Astrocyte (in vitro differentiated cells and primary cell): ENCODE data around the genes GPRIN3, GRID2 and HPGDS.

- PRO-cap: no peak
- RRBS, 2 experiments: no CpG with 5 or more reads among the region's 4 CpGs
These were observed 118.8 kb upstream of the NAP1L5 start for GRCh38 chr4:88816458-88816894.

GRCh38 chr4:89157496-89158197, 46.3 kb downstream of the TIGD2 start:
- PRO-cap: no peak
- RRBS, 2 experiments: no CpG with 5 or more reads among the region's 7 CpGs

GRCh38 chr4:89196080-89196688, 84.9 kb downstream of the TIGD2 start:
- PRO-cap: no peak
- RRBS, 2 experiments: no CpG with 5 or more reads among the region's 2 CpGs

GRCh38 chr4:89249366-89249611, 58.3 kb downstream of the GPRIN3 start:
- PRO-cap: no peak
- RRBS, 2 experiments: no CpG with 5 or more reads among the region's 1 CpG

- PRO-cap: no peak
- RRBS, 2 experiments: no CpG with 5 or more reads among the region's 10 CpGs
These were observed 33.1 kb downstream of the GPRIN3 start for GRCh38 chr4:89274173-89275197.

DNA sequence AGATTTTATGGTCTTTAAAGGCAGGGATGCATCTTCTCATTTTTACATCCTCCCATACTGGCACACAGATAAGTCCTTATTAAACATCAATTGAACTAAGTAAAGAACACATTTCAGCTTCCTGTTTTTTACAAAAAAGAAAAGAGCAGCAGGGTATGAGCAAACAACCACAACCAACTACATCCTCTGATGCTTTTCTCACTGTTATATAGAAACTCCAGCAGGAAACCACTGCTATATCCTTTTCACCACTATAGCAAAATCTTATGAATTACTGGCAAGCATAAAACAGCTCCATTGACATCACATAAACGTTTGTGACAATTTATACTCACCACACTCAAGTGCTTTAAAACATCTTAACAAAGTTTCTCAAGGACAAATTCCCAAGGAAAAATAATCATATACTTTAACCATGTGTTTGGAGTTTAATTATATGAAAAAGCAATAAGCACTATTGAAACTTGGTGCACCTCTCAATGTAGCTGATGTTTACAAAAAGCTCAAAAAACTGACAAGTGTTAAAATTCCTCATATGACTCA, 13.0 kb downstream of the GPRIN3 start:
- PRO-cap: no peak
- RRBS, 2 experiments: no CpG with 5 or more reads among the region's 1 CpG

- PRO-cap: unidirectional peak, plus-strand start at chr4:89308109
- RRBS, 2 experiments: 1 to 2% methylated on average over 18 to 24 of the region's 73 CpGs
These were observed at the start of gene GPRIN3 for GRCh38 chr4:89307217-89308205. TSS of gene GPRIN3 (minus strand) at chr4:89307800.

GRCh38 chr4:90234846-90235451, 107.8 kb downstream of the CCSER1 start:
- PRO-cap: no peak
- RRBS, 2 experiments: no CpG with 5 or more reads among the region's 8 CpGs

DNA sequence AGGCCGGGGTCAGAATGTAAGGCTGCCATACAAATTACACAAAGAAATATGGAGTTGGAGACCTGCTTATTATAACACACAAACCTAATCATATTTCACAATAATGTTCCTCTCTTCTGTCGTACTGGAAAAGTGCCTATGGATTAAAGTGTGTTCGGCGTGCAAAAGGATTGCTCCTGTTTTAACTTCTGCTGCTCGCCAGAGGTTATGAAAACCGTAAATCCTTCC, 670.4 kb upstream of the GRID2 start:
- PRO-cap: no peak
- RRBS, 2 experiments: no CpG with 5 or more reads among the region's 6 CpGs

DNA sequence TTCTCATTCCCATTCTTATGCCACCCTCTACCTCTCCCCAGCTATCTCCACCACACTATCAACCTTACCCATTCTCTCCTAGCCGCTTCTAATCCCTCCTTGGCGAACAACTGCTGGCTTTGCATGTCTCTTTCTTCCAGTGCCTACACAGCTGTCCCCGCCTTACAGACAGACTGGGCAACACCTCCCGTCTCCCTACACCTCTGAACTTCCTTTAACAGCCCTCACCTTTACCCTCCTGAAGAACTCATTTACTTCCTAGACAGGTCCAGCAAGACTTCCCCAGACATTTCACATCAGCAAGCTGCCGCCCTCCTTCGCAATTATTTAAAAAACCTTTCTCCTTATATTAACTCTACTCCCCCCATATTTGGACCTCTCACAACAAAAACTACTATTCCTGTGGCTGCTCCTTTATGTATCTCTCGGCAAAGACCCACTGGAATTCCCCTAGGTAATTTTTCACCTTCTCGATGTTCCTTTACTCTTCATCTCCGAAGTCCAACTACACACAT, 274.9 kb upstream of the GRID2 start:
- PRO-cap: no peak
- RRBS, 2 experiments: no CpG with 5 or more reads among the region's 9 CpGs

DNA sequence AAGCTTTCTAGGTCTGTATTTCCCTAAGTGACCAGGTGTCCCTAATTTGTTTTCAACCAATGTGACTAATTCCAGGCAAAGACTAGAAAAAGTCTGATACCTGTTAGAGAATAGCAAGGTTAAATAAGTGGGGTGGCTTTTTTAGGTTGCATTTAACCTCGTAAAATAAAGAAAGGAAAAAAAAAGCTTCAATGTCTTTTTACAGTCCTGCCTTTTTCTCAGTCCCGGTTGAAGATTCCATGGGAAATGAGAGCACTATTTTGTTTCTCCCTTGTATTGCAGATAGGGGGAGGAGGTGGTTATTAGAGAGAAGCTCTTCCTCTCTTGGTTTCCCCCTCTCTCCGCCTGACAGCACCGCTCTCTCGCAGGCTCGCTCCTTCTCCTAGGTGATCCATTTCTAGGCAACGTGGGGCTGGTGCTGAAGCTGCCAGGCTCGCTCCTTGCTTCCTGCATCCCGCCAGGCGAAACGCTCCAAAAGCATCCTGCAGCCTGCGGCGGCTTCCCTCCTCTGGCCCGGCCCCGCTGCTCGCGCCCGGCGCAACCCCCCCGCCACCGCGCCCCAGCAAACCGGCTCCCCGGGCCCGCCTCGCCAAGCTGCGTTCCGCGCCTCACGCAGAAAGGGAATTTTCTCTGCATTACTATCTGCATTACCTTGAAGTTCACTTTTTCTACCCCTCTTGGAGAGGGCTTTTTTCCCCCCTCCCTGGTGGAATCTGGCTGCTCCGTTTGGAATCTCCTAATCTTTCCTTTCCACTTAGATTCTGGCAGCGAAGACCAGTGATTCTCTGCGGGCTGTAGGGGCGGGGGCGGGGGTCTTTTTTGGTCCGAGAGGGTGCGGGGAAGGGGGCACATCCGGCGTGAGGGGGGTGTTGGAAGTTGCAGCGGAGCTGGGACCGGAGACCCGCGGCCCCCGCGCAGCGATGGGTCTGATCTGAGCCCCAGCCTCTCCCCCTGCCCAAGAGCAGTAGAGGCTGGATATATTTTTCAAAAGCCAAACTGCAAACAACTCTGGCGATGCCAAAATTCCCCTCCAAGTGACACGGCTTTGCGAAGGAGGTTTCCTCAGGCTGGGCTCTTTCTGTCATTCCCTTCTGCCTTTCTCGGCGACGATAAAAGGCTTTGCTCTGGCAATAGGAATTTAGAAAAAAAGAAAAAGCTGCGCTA, at the start of gene GRID2:
GRID2 (plus strand) TSS at position 565 of the 1,164 bp plus-strand sequence.
- PRO-cap: no peak
- RRBS, 2 experiments: 0 to 5% methylated on average over 7 to 9 of the region's 53 CpGs

DNA sequence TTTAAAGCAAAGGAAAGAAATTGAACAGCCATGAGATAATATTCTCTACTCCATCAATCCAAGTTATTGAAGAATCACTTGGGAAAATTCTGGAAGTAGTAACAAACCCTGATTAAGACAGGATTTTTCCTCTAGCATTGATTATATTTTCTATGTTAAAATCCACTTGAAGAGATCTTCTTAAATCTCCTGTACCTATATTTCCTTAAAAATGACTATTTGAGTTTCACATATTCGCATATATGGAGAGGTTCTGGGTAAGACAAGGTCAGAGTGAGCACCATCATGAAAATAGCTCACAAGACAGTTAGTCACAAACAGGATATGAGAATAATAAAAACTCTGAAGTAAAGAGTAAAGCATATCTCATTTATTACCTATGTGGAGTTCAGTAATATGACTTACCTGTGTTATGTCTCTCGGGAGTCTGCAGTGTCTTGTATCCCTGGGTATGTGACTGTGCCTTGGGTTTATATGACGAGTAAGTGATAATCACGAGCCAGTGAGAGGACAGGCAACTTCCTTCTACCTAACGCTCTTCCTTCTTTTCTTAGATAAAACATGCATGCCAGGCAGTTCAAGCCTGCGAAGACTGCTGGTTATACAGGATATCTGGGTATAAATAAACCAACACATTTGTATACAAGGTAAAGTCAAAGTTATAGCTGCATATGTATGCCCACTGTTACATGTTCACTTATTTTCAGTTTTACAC, at the start of gene HPGDS:
HPGDS (minus strand) TSS at position 447 of the 715 bp plus-strand sequence.
- PRO-cap: no peak
- RRBS, 2 experiments: no CpG with 5 or more reads among the region's 6 CpGs

DNA sequence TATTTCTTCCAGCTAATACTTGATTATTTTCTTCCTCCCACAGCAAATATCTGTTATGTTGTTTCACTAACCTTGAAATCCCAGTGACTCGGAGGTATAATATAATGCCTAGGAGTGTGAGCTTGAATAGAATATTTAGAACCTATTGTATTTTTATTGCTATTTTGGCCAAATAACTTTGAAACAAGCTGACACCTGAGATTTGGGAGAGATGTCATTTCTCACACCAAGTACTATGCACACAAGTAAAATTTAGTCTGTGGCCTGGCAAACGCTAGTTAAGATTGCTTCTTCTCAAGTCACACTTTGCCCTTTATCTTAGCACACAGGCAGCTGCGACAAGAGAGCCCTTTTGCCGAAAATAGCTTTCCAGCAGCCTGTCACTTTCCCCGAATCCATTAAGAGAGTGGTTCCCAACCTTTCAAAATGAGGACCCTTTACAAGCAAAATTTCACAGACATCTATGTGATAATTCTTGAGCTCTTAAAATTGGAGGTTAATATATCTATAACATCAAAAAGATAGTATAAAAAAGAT, 44.7 kb upstream of the PDLIM5 start:
- PRO-cap: no peak
- RRBS, 2 experiments: no CpG with 5 or more reads among the region's 5 CpGs

DNA sequence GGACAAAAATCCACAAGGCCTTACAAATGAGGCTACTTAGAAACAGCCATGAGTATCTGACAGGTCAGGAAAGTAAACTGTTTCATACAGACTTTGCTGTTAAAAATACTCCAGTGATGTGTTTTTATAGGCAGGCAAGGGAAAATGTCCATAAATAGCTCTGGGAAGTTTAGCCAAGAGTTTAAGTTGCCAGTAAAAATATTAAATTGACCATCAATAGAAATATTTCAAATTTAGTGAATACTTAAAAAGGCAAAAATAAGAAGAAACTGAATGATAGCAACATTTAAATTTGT, 41.7 kb upstream of the PDLIM5 start:
- PRO-cap: no peak

DNA sequence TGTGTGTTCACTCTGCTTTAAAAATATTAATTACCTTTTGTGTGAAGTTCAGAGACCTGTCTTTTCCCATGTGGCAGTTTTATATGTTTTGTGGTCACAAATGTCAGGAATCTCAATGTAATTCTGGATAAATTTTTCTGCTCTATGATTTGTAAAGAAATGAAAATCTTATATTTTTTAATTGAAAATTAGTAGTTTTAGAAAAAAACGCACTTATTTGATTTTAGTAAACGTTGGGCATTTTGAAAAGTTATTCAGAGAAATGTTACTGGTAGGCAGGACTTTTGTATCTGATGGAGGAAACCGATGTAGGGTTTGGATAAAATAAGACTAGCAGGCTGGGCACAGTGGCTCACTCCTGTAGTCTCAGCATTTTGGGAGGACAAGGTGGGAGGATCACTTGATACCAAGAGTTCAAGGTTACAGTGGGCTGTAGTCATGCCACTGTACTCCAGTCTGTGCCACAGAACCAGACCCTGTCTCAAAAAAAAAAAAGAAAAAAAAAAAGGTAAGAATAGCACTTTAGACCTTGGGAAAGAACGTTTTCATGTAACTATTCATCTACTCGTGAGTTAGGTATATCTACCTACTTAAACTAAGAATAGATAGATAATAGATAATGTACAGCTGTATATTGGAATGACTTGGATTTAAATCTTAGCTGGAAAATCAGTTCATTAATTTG, 8.5 kb downstream of the PDLIM5 start:
- PRO-cap: no peak
- RRBS, 2 experiments: no CpG with 5 or more reads among the region's 5 CpGs

GRCh38 chr4:94535357-94535808, 83.6 kb downstream of the PDLIM5 start:
- PRO-cap: no peak
- RRBS, 2 experiments: no CpG with 5 or more reads among the region's 4 CpGs

GRCh38 chr4:94666187-94666695, 91.5 kb upstream of the BMPR1B start:
- PRO-cap: no peak
- RRBS, 2 experiments: no CpG with 5 or more reads among the region's 1 CpG

- PRO-cap: no peak
- RRBS, 2 experiments: no CpG with 5 or more reads among the region's 3 CpGs
These were observed 242.4 kb downstream of the BMPR1B start for GRCh38 chr4:95000066-95000603.

GRCh38 chr4:95545413-95546158, 3.2 kb downstream of the UNC5C start:
- PRO-cap: no peak
- RRBS, 2 experiments: no CpG with 5 or more reads among the region's 7 CpGs

DNA sequence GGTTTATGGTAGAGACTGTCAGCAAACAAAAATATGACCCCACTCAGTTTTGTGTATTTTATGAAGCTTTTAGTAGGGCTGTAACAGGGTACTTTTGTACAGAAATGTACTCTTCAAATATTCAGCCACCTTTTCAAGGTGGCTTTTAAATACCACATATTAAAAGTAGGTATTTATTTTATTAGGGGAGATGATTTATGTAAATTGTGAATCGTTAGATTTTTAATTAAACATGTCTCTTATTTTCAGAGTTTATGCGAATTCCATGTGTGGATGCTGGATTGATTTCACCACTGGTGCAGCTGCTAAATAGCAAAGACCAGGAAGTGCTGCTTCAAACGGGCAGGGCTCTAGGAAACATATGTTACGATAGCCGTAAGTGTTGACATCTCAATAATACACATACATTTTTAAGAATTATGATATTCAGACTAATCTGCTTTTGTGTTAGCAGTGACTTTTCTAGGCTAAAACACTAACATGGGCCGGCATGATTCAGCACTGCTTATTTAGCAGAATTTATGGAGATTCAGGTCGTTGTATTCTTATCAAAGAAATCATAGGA, 91.1 kb downstream of the RAP1GDS1 start:
- PRO-cap: no peak
- RRBS, 2 experiments: no CpG with 5 or more reads among the region's 7 CpGs